ENCODE results near the gene SLC24A3.

- PRO-cap = bidirectional peak, plus-strand start at chr20:19212693, minus-strand start at chr20:19212457; bidirectional peak, plus-strand start at chr20:19213009, minus-strand start at chr20:19212910
Observed at GRCh38 chr20:19212263-19213184, at the start of gene SLC24A3. Gene SLC24A3, plus strand, starts transcription at chr20:19212642.

DNA sequence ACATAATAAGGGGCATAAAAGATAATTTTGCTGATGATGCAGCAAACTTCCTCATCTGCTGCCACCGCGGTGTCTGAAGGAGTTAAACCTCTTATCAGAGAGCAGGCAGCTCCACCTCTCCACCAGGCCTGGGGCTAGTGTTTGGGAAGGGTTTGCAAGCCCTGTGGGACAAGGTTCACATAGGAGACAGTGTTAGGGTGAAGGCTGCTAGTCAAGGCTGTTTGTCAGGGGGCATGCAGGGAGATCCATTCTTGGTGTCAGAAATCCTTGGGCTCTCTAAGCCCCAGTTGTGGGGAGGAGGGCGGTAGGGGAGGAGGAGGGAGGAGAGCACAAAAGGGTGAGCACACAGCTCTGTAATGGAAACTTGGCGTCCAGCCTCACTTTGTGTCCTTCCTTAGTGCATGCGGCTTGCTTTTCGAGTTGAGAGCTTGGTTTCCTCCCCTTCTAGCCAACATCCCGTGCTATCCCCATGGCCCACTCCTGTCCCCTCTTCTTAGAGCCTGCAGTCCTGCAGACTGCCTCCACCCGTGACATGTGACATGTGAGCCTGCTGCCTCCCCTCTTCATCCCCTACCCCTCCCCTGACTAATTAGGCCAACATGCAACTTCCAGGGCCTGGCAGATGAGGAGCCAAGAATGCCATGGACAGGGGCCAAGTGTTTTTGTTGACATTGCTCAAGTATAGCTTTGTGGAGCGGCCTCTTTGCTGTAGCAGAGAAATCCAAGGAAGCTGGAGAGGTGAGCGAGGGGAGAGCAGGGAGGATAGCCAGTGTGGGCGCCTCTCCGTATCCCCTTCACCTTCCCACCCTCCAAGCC is 63.1 kb downstream of the SLC24A3 start:
- PRO-cap = no peak

DNA sequence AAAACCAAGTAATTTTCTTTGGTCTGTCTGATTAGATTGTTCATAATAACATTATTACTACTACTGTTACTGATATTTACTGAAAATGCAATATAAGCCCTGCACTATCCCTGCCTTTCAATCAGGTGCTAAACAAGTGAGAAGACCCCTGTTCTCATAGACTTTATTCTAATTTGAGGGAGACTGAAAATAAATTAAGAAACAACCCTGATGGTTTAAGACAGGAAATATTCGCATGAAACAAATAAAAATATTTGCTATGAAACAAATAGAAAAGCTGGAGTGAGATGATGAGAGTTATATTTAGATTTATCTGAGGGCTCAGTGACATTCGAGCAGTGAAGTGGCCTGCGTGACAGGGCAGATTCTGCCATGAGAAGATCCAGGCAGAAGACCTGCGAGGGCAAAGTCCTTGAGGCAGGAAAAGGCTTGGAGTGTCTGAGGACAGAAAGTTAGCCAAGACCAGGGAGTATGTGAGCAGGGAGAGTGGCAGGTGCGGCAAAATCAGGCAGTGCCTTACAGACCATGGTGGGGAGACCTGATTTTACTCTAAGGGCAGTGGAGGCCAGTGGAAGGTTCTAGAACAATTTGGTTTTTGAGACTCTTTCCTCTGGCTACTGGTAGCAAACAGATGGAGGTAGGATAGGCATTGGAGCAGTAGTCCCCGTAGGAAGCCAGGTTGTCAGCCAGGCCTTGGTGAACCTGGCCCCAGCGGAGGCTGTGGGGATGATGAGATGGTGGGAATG is 67.0 kb upstream of the RIN2 start:
- PRO-cap = no peak

DNA sequence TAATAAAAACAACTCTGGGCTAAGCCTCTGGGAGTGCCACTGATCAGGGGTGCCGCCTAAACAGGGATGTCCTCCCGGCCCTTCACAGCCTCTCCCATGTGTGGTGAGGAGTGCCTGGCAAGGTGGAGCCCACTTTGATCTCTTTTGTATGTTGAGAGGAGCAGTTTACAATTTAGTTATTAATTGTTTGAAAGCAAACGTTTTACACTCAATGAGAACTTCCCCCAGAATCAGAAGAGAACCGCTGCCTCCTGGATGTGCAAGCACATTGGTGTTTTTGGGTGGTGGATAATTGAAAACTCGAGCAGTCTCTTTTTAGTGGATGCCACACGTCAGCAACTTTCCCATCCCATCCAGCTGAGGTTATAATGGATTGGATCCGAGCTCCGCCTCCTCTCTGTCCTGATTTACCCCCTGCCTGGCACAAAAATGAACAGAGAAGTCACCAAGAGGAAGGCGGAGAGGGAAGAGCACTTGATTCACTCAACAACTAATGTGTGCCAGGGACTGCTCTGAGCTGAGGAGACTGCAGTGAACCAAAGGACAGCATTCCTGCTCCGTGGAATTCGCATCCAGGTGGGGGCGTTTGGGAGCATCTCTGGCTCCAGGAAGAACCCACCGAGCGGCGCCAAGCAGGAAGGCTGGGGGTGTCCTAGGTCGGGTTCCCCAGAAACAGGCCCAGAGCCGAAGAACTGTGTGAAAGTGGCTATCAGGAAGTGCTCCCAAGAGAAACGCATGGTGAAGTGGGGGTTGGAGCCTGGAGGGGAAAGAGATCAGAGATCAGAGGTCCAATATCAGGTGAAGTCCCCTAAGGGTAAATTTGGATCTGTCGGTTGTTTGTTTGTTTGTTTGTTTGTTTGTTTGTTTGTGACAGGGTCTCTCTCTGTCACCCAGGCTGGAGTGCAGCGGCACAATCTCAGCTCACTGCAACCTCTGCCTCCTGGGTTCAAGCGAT is 95.9 kb upstream of the NAA20 start:
- PRO-cap = unidirectional peak, plus-strand start at position 436 of the sequence

- PRO-cap = unidirectional peak, plus-strand start at chr20:19935110
Observed at GRCh38 chr20:19934699-19935629, 82.2 kb upstream of the NAA20 start.

DNA sequence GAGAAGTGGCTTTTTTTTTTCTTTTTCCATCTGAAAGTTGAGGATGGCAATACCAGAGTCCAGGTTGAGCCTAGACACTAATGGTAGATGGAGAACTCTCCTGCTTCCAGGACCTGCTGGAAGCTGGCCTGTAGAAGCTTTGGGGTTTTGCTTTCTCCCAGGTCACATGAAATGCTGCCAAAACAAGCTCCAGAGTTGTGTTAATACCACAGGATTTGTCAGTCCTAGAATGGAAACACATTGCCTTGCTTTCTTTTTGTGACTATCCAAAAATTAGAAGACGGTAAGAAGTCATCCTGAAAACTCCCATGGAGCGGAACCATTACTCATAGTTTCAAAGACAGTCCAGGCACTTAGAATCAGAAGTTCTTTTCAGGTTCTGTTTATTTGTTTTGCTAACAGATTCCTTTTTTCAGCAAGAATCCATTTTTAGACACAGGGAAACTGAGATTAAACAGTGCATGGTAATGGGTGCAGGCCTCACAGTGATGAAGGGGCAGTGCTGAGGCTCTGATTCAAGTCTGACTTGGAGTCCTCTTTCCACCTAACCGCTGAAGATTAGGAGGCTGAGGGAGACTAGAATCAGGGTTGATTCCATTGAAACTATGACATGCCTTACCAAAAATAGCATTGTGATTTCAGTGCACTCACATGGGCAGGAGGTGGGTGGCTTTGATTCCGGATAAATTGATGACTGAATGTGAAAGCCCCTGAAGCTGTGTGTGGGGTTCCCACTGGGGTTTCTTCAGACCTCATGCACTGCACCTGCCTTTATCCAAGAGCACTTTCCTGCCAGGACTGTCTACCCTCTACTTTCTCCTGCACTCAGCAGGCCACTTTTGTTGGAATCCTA is 72.3 kb upstream of the NAA20 start:
- PRO-cap = no peak

GRCh38 chr20:19966902-19967198 is 50.3 kb upstream of the NAA20 start:
- PRO-cap = no peak

GRCh38 chr20:19974334-19974613 is 42.9 kb upstream of the NAA20 start:
- PRO-cap = no peak

DNA sequence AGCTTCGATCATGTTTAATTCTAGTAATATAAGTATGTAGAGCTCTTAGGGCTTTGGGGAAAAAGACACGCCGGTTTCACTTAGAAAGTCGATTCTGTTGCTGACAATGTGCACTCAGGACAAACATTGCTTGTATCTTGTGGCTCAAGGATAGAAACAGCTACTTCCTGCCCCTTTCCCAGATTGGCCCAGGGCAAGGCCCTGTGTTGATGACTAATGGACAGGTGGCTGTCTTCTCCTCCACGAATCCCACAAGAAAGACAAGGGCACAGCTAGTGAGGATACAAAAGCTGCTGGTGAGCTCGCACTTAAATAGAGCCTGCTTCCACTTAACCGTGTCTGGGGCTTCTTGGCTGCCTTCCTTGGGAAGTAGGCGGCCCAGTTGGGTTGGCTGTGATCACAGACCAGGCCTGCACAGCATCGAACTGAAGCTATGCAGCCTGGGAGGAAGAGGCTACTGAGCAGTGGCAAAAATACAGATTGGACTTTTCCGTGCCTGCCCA is 23.3 kb upstream of the NAA20 start:
- PRO-cap = no peak

GRCh38 chr20:20085654-20086323 is 33.5 kb downstream of the CFAP61 start:
- PRO-cap = no peak

GRCh38 chr20:20362455-20363505 is 5.1 kb upstream of the INSM1 start:
- PRO-cap = no peak

- PRO-cap = no peak
Observed at GRCh38 chr20:20593430-20594044, 118.9 kb downstream of the RALGAPA2 start.

DNA sequence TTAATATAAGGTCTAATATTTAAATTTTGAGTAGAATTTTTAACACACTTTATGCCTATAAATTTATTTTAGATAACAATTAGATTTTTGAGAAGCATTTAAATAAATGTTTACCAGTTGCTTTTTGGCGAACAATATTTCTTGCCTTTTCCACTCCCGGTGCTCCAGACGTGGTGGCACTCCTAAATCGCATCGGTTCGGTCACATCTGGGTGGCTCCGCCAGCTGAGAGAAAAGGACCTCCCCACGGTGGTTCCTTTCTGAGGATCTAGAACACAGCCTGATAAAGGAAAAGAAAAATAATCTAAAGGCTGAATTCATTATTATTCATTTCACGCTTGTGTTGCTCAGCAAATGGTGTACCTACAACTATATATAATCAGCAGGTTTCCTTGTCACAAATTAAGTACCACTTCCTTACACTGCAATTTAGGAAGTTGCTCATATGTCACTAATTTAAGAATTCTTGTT is 110.8 kb downstream of the RALGAPA2 start:
- PRO-cap = no peak

DNA sequence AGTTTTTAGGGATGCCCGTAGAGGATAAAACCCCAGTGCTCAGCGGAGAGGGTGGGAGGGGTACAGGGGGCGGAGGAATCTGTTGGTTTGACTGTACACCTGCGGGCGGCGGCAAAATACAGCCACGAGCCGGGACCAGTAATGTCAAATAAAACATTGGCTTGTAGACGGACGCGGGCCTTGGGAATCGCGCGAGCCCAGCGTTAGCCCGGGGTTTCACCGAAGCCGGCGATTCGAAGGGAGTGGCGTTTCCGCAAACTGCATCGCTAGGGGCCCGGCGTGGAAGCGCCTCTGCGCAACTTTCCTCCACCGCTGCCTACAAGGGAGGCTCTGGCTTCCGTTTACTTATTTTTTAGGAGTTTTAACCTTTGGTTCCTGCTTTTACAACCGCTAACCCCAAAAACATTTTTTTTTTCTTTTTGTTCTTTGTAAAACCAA is 25.7 kb upstream of the KIZ start:
- PRO-cap = no peak

DNA sequence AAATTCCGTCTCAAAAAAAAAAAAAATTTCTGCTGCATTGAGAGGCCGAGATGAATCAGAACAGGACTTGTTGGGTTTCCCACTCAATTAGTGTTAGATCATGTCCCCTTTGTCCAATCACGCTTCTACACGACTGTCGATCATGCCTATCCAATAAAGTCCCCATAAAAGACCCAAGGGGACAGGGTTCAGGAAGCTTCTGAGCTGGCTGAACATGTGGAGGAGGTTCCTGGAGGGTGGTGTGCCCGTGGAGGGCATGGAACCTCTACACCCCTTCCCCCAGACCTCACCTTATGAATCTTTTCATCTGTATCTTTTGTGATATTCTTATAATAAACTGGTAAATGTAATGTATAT is 3.3 kb upstream of the KIZ start:
- PRO-cap = no peak

DNA sequence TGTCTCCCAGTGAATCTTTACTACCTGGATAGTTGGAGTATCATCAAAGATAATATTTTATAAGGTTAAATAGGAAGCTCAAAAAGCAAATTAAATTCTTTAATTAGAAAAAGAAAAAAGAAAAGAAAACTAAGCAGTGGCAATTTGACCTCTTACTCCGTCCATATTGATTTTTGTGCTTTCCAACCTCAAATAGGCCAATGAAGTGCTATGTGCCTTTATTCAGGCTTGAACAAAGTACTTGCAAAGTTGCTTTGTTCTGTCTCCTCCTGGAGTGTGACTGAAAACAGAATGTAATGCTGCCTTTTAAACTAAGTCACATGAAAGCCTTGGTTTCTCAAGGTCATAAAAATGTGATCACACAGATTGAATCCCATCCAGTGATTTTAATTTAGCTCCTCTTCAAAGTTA is 48.5 kb downstream of the KIZ start:
- PRO-cap = no peak

DNA sequence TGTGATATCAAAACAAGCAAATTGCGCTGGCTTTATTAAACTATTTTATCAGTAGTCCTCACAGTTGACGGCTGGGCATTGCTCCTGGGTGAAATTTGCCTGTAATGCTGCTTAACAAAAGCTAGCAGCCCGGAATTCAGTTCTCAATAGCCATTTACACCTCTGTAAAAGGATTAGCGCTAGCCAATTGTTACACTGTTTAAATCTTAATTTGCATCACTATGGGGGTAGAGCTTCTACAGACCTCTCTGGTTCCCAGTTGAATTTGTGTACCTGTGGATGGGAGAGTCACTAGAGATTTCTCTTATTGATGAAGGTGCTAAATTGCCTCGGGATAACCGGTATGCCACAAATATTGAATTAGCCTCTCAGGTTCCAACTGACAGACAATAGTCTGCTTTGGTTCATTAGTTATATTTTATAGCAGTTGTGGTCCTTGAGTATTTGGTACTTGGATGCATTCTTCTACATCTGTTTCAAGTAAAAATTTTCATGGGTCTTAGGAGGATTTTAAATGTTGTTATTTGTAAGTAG is 64.4 kb downstream of the KIZ start:
- PRO-cap = no peak

GRCh38 chr20:21511579-21512239 is 2.2 kb downstream of the NKX2-2 start:
- PRO-cap = no peak

DNA sequence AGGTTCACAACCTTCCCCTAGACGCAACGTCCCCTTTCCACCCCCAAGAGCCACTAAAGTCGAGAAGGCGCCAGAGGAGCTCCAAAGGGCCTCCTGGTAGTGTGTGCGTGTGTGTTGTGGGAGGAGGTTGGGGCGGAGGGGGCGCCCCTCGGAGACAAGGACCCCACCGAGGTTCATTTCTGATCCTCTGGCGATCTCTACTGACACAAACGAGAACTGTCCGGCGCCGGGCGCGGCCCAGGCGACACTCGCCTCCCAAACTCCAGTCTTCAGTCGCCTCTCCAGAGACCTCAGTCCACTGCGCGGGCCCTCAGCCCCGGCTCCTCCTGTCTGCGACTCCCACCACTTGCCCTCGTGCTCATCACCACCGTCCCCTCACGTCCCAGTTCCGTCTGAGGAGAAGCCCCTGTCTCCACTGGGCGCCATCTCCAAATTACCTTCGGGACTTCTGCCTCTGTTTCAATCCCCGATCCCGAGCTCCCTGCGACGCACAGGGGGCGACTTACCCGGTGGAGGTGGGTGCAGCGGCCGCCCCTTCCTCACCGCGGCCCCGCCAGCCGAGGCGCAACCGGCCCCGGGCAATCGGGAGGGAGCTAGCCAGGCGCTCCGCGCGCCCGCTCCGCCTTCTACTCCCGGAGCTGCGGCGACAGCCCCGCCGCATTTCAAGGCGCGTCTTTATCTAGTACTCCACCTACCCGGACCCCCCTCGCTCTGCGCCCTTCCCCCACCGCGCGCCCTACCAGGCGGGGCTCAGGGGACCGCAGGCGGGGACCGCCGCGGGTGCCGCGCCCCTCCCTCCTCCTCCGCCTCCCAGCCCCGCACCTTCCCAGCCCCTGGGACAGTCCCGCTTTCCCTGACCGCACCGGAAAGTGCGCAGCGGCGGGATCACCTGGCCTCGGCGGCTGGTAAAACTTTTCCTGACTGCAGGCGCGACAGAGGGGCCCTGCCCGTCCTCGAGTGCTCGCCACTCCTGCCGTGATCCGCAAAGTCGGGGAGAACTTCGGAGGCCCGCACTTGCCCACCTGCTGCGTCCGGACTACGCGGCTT is 7.7 kb upstream of the NKX2-2 start:
- PRO-cap = no peak

GRCh38 chr20:21522238-21523080 is 8.6 kb upstream of the NKX2-2 start:
- PRO-cap = no peak

Data from ureter (tissue), 1 donor.